ENCODE data around the genes ELOVL3 and C10orf95.

DNA sequence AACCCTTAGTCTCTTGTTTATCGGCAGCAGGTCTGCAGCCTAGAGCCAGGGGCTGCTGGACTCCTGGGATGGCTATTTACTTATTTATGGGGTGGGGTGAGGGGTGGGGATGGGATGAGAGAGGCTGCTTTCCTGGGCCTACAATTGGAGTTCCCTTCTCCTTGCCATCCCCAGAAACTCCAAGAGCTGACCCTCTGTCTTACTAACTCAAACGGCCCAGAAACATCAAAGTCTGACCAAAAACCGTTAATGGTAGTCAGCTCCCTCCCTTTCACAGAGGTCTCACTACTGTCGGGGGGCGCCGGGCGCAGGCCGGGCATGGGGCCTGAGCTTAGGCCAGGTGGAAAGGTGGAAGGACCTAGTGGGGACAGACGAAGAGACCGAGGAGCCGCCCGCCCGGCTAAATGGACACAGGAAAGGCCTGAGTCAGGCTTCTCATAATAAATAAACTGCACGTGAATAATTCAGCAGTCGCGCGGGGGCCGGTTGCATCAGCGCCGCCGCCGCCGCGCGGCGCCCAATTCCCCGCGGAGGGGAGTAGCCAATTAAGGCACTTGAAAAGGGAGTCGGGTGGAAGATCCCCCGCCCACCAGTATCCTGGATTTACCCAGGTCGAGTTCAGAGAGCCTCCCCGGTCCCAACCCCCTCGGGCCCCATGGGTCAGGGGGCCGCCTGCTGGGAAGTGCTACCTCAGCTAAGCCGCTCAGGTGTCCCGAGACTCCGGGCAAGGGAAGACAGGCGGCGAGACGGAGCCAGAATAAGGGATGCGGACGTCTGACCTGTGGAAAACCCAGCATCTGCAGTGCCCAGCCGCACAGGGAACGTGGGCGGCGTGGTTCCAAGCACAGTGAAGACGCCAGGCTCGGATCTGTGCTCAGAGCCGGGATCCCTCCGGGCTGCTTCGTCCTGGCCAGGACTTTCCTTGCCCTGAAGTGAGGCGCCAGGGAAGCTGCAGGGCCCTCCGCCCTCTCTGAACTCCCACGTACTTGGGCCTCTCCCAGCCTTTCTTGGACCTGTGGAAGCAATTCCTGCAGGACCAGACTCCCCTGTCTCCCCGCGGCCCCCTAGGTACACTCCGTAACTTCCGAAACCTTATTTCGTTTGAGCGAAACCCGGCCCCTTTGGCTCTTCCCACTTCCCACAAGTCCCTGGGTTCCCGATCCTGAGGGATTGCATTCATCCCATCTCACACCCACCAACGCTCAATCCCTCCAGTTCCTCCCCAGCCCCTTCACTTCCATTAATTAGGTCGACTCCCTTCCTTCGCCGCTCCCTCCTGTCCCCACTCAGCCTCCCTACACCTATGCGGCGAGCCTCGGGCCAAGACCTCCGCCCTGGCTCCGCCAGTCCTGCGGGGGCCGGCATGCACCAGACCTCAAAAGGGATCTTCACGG, 7.2 kb upstream of the LBX1 start:
- RRBS, result 14% methylated on average over 16 of the region's 74 CpGs

GRCh38 chr10:101536043-101536427, 52.0 kb downstream of the POLL start:
- RRBS, result no CpG with 5 or more reads among the region's 3 CpGs

DNA sequence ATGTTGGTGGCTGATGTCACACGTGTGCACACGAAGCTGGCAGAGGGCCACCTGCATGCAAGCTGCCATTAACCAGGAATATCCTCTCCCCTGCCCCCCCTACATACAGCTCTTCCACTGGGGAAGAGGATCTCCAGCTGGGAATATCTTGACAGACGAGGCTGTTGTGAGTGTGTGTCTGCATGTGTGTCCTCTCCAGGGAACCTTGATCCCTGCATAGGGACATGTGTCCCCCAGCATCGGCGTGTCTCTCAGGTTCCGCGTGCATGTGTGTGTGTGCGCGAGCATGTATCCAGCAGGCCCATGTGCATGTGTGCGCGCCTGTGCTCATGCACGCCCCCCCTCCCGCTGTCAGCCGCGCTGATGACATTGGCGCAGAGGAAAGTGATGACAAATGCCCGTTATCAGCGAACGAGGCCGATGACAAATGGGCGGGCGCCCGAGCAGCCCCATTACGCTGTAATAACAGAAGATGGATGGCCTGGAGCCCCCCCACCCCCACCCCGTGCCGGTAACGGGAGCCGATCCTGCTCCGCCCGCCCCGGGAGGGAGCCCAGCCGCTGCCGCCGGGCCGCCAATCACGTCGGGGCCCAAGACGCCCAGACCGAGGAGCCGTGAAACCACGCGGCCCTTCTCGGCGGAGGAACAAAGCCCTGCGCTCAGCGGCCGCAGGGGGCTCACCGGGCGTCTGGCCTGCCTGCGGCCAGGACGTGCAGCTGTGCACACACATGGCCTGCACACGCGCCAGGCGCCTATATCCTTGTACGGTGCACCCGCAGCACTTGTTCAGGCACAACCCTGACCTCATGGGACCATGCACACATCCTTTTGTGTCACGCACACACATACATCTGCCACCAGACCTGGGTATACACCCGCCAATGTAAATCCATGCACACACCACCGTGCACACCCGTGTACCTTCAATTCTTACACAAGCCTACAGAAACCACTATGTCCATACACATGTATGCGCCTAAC, 21.6 kb downstream of the POLL start:
- RRBS, result 4% methylated on average over 5 of the region's 61 CpGs

DNA sequence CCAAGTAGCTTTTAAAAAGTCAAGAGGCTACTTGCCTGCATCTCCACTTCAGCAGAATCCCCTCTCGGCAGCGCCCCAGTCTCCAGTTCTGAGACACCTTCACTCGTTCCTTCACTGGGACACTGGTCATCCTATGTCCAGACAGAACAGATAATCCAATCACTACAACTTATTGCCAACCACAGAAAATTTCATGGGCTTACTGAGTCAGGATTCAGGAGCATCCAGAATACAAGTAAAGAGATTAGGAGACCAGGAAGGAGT, 18.7 kb downstream of the FBXW4 start:
- RRBS, result no CpG with 5 or more reads among the region's 3 CpGs

- RRBS, result no CpG with 5 or more reads among the region's 5 CpGs
Observed at GRCh38 chr10:101781262-101781811, 1.9 kb downstream of the NPM3 start.

DNA sequence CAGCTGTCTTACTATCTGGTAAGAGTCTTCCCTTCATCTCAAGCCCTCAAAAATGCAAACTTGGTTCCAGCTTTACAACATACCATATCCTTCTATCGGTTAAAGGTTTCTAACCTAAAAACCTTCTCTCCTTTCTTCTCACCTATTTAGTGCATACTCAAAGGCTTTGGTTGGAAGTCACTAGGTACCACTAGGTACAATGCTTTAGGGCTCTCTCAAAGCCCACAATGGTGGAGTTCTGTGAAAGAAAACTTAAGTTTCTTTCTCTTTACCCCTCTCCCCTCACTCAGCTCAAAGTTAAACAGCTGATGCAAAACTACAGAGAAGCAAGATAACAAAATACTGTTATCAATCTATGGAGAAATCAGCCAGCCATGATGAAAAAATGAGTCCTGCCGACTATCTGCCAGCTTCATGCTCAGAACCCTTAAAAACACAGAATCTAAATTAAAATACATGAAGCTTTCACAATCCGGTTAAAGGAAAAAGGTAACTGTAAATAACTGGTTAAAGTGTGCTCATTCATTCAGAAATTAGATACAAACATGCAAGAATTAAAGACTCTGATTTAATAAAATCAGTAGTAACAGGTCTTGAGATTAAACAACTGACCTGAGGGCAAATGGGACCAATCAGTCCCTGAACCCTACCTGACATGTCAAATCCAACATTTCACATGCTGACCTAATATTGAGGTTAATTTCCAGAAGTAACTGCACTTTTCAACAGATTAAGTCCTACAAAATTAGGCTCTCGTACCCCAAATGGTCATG, 1.7 kb upstream of the NPM3 start:
- RRBS, result no CpG with 5 or more reads among the region's 4 CpGs

GRCh38 chr10:101818869-101819483, 732 bp upstream of the OGA start:
- RRBS, result no CpG with 5 or more reads among the region's 14 CpGs

DNA sequence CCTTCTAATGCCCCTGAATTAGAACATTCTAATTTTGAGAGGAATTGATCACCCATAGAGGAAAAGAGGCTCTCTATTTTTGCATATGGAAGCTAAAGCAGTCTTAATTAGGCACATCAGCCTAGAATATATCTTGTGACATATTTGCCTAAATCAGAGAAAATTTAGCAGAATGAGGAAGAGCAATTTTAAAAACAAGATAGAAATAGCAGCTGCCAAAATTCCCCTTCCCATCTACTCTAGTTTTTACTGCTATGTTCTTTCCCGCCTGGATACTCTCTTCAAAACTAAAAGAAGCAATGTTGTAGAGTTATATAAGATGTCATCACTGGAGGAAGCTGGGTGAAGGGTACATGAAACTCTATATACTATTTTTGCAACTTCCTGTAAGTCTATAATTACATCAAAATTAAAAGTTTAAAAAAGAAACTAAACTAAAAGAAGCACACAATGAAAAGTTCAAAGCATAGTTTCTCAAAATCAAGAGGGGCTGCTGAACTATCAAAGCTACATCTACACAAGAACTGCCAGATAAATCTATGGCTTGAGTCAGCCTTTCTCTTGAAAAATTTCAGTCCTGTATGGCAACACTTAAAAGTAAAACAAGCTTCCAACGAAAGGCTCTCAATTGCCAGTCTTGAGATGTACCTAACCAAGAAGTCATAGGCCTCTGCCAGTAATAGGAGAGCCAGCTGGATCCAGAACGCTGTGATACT, 86.9 kb downstream of the ARMH3 start:
- RRBS, result no CpG with 5 or more reads among the region's 3 CpGs

DNA sequence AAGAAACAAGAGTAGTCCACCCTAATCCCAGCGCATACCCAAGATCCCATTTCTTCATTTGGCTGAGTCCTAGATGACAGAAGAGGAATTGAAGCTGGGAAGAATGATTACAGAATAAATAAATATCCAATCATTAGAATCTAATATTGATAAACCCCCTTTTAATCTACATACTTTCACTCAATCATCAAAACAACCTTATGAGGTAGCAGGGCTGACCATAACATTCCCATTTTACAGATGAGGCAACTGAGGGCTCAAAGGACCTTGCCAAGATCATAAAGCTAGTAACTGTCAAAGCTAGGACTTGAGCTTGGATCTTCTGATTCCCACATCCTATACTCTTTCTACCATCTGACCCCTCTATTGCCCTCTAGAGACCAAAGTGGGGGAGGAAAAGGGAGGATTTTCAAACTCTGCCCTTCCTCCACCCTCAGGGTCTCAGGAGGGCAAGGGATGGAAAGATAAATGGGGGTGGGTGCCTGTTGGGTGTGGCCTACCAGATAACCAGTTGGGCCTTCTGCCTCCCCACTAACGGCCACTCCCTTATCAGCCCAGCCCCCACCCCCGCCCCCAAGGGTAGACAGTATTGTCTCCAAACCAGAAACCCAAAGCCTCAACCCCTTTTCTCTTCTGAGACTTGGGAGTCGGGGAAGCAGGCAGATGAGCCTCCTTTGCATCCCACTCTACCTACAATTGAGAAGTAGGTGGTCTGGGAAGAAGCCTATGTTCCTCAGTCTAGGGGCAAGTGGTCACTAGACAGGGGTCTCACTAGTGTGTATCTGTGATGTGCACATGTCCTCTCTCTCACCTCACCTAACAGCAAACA, 7.9 kb downstream of the LDB1 start:
- RRBS, result no CpG with 5 or more reads among the region's 4 CpGs

- RRBS, result 20% methylated on average over 1 of the region's 3 CpGs
Observed at GRCh38 chr10:102113701-102114229, 6.4 kb downstream of the LDB1 start.

DNA sequence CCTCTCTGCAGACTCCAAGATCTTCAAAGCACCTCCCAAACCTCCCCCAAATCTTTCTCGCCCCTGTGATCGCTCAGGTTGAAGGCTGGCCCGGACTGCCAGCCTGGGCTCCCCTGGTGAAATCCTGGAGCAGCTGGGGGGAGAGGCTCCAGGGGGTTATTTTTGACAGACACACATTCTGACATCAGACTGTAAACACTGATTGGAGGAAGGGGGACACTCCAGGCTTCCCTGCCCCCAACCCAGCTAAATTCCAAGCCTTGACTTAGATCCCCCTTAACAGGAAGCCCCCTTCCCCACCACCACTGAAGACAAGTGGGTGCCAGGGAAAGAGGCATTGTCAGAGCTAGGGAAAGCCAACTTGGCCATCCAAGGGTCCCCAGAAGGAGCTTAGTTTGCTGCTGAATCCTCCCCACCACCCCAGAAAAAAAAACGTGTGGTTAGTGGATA, 4.8 kb downstream of the LDB1 start:
- RRBS, result no CpG with 5 or more reads among the region's 4 CpGs

DNA sequence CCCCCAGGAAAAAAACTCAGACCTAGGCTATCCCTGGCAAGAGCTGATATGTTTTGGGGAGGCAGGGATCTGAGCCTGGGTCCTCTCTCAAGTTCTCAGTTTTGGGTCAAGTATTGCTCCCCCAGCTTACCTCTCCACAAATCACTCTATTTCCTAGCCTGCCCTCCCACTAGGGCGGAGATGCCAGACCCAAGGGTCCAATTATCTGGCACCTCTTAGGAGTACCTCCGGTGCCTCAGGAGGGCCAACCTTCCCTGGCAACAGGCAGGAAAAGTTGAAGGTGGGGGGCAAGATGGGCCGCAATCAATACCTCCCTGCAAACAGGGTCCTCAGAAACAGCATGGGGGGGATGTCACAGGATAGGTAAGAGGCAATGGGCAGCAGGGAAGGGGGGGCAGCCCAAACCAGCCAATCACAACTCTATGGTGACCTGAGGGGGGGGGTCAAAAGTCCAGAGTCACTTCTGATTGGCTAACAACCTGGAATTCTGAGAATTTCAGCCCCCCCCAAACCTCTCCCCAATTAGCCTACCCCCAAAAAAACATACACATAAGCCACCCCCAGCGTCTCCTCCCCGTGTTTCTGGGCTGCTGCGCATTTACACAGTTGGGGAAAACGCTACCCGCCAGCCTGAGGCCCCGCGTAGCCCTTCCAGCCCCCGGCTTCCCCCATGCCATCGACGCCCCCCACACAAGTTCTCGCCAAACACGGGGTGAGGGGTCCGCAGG, 691 bp downstream of the LDB1 start:
- RRBS, result no CpG with 5 or more reads among the region's 16 CpGs

DNA sequence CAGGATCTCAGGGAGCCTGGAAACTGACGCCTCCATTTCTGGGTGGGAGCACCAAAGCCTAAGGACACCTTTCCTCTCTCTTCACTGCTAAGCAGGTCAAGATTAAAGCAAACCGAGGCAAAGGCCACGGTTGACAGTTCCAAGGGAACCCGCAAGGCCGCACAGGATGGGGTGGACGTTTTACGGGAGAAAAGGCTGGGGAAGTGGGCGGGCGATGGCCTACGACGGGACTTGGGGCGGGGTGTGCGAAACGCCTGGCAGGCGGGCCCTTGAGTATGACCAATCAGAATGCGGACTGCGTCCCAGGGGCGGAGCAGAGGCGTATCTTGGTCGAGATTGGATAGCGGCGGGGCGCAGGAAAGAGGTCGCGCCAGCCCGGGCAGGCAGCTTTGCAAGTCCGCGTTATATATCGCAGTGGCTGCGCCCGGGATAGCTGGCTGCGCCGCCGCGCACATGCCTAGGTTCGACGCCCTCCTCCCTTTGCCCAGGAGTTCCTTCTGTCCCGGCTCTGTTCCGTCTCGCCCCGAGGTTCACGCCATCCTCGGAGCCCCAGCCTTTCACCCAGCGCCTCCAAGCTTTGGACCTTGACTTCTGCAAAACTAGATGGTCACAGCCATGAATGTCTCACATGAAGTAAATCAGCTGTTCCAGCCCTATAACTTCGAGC, at the start of gene ELOVL3:
Gene ELOVL3, plus strand, starts transcription at position 354 of the 667 bp plus-strand sequence.
- RRBS, result 4% methylated on average over 11 of the region's 45 CpGs

DNA sequence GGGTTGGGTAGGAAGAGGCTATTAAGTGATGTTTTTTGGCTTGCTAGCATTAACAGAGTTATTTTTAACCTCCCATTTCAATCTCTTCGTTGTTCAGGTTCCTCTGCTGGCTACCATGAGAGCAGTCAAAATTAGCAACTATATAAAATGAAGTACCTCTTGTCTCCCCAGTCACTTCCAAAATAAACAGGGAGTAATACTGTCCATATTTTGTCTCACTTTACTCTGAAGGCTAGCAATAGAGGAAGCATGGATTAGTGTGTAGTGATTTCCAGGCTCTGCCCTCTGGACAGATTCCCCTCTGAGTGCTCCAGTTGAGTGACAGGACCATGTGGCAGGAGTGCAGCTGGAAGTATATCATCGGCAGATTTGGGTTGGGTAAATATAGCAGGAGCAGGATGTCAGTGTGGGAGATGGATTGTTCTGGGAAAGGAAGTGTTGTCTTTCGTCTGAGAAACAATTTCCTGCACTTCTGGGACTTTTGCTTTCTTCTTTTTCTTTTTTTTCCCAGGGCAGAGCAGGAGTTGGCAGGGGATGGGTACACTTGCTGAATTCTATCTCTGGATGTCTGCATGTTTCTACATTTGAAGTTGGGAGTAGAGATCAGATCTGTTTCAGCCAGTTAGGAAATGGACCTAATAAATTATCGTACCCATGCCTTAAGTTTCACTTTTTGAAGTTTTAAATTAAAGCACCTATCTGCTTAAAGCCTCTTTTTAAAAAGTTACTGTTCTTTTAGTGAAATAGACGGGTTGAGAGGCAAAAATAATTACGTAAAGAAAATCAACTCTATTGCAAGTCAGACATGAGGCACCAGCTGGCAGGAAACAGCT, 35.4 kb downstream of the GBF1 start:
- RRBS, result no CpG with 5 or more reads among the region's 6 CpGs

DNA sequence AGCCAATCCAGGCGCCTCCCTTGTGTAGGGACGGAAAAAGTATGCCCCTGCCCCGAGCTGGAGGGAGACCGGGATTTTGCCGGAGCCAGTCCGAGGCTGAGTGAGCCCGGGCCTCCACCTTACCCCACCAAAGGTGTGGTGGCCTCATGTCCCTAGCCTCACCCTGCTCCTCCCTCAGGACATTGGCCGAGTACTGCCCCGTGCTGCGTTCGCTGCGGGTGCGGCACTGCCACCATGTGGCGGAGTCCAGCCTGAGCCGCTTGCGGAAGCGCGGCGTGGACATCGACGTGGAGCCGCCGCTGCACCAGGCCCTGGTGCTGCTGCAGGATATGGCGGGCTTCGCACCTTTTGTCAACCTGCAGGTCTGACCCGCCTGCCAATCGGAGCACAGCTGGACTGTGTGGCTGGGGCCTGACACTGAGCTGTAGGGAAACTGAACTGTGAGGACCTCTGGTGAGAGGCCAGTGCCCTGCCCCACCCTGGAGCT, 2.0 kb downstream of the FBXL15 start:
- RRBS, result no CpG with 5 or more reads among the region's 27 CpGs

GRCh38 chr10:102436143-102437231, 4.1 kb upstream of the CUEDC2 start:
- RRBS, result no CpG with 5 or more reads among the region's 18 CpGs

DNA sequence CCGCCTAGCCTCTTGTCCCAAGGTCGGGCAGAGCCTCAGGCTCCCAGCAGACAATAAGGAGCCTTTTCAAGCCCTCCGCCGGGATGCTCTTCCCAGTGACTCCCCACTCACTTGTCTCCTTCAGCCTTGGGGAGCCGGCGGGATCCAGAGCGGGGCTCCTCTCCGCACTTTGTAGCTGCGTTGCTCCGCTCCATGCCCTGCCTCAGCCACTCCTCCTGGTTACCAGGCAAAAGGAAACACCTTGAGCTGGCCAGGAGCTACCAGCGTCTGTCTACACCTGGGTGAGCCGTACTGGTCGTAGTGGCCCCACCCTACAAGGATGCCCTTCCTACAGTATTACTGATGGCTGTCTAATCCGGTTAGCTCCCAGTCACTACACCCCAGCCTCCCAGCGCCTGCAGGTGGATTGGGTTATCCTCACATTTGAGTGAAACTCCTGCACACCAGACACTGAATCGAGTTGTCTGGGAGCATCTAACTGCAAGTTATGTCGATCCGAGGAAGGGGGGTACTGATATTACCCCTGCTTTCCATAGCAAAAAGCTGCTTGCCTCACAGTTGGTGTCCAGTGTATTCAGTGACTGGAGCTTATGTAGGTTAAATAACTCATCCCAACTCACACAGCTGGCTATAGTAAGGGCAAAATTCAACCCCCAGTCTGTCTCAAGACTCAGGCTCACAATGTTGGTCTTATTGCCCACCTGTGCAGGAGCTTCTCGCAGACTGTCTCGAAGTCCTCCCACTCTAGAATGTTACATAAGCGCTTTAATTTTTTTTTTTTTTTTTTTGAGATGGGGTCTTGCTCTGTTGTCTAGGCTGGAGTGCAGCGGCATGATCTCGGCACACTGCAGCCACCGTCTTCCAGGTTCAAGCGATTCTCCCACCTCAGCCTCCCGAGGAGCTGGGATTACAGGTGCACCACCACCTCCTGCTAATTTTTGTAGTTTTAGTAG, at the start of gene C10orf95:
Gene C10orf95, minus strand, starts transcription at position 269 of the 953 bp plus-strand sequence.
- RRBS, result 11% methylated on average over 2 of the region's 26 CpGs

- RRBS, result no CpG with 5 or more reads among the region's 7 CpGs
Observed at GRCh38 chr10:102452761-102453609, 1.6 kb upstream of the C10orf95 start.

- RRBS, result no CpG with 5 or more reads among the region's 12 CpGs
Observed at GRCh38 chr10:102454675-102455415, 3.5 kb upstream of the C10orf95 start.

DNA sequence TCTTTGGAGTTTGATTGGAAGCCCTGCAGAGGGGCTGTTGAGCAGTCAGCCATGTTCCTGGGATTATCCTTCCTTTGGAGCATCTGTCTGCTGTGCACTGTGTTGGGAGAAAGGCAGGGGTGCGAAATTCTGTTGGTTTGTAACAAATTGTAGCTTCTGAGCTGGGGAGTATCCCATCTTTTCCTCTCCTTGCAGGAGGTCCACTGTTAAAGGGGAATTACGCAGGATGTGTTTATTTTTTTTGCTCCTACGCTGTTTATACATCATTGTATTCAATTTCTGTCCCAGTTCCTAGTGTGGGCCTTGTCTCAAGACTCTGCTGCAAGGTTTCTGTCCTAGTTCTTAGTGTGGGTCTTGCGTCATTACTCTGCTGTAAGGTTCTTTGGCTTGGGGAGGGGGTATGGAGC, 64.2 kb upstream of the TRIM8 start:
- RRBS, result no CpG with 5 or more reads among the region's 4 CpGs